Metastatic Pancreatic Carcinoma in the Ovary (tissue), 1 donor: Measurements from ENCODE around the gene SNX12.

DNA sequence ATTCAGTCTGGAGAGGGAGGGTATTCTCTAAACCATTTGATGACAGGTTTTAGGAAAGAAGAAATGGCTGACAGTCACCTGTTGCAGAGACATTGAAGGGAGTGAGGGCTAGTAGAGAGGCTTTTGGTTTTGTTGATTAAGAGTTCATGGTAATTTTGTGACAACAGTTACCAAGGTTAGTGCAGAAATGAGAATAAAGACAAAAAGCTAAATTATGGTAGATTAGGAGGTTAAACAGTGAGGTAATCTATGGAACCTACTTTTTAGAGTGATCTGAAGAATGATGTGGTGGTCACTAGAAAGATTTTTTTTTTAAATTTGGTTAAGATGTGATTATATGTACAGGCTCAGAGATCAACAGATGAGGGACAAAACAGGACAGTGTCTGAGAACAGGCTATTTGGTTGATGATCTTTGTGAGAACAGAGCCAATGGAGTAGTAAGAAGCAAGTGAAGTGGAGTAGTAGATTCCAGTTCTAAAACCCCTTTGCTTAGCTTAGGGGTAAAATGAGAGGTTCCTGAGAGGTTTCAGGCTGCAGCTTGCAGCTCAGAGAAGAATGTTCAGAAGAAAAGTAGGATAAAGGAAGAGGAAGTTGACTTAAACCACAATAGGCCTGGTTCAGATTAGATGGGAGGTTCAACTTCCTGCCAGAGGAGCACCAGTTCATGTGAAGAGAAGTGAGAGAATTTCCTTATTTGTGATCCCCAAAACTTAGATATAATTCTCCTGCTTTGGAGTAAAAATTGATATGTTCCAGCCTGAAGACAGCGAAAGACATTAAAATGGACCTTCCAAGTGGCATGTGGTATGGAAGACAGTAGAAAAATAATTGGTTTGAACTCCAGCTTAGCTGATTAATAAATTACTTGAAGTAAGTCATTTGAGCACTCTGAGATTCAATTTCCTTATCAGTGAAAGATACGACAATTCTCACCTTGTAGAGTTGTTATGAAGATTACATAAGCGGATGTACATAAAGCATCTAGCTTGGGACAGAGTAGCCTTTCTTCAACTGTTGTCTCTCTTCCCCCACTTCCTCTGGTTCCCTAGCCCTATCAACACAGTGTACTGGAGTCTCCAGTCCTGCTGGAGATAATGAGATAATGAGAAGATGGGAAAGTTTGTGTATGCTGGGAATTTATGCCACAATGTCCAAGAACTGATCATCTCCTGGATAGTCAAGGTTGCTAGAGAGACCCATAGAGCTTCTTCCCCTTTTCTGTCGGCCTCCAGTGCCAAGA is 34.4 kb downstream of the VSIG4 start:
- PRO-cap: no peak

DNA sequence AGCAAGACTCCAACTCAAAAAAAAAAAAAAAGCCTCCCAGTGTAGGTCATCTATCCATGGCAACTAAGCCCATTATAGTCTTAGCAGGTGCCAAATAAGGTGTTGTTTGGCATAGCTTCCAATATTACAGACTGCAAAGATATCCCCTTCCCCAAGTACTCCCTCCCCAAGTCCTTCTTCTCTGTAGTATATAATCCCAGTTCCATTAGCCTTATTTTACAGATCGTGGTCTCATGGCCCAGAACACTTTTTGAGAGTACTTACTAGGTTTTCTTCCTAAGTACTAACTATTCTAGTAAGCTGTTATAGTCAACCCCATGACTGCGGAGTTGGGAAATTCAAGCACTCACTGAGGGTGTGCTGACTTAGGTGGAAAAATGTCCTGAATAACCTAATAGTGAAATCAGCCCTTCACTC is 11.9 kb upstream of the VSIG4 start:
- PRO-cap: no peak

DNA sequence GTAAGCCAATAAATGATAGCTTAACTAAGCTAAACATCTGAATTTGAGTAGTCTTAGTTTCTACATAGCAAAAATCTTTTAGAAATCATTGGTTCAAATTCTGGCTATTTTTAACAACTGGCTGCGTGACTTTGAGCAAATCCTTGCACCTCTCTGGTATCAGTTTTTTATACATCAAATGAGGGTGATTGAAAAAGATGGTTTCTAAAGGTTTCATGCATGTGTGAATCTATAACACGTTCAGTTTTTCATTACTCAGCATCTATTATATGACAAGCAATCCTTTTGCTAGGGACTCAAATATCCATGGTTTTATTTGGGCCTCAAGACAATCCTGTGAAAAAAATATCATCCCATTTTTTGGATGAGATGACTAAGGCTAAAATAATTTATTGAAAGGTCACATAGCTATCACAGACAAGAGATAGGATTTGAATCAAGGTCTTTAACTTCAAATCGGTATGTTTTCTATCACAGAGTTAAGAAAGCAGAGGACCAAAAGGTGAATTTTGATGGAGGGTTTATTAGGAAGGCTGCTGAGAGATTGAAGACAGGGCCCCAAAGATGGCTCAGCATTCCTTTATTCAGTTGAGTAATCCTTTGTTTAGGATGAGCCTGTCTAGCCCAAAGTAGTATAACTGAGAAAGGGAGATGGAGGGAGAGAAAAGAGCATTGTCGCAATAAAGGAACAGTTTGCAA is 976 bp downstream of the HEPH start:
- PRO-cap: no peak

DNA sequence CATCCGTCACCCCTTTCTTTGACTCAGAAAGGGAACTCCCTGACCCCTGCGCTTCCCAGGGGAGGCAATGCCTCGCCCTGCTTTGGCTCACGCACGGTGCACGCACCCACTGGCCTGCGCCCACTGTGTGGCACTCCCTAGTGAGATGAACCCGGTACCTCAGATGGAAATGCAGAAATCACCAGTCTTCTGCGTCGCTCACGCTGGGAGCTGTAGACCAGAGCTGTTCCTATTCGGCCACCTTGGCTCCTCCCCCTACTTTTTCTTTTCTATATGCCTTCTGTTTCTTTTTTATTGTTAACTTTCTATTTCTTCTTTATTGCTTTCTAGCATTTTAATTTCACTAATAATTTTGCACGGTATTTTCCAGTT is 291.7 kb upstream of the EDA2R start:
- PRO-cap: no peak

GRCh38 chrX:67546757-67547353 is 3.0 kb downstream of the AR start:
- PRO-cap: no peak

DNA sequence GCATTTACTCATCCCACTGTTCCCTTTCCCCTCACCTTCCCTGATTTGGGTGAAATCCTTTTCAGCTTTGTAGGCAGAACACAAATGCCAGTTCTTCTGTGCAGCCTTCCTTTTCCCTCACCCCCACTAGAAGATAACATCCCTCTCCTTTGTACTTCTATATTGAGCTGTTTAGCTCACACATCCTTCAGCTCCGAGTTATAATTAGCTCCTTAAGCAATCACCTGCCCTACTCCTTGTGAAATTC is 240.9 kb downstream of the AR start:
- PRO-cap: no peak

- PRO-cap: no peak
Observed at GRCh38 chrX:68488872-68489125, 10.1 kb upstream of the YIPF6 start.

- PRO-cap: no peak
Observed at GRCh38 chrX:68533934-68534745, 35.3 kb downstream of the YIPF6 start.

GRCh38 chrX:68696248-68696806 is 48.9 kb downstream of the STARD8 start:
- PRO-cap: no peak

DNA sequence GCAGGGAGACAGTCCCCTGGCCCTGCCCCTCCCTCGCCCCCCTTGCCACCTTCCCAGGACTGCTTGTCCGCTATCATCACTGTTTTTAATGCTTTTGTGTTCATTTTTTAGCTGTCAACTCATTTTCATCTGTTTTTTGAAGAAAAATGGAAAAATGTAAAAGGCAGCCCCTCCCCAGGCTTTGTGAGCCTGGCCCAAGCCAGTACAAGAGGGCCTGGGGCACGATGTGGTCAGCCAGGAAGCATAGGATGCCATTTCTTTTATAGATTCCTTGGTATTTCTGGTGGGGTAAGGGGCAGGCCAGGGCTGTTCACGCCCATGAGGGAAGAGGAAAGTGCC is 12.1 kb downstream of the EFNB1 start:
- PRO-cap: no peak

- PRO-cap: no peak
Observed at GRCh38 chrX:68843060-68843603, 14.3 kb downstream of the EFNB1 start.

GRCh38 chrX:68869421-68869878 is 40.6 kb downstream of the EFNB1 start:
- PRO-cap: no peak

- PRO-cap: no peak
Observed at GRCh38 chrX:69164181-69164927, 899 bp downstream of the PJA1 start.

- PRO-cap: no peak
Observed at GRCh38 chrX:69505787-69506328, 1.7 kb downstream of the NALF2 start.

GRCh38 chrX:69533461-69533962 is 29.4 kb downstream of the NALF2 start:
- PRO-cap: no peak

DNA sequence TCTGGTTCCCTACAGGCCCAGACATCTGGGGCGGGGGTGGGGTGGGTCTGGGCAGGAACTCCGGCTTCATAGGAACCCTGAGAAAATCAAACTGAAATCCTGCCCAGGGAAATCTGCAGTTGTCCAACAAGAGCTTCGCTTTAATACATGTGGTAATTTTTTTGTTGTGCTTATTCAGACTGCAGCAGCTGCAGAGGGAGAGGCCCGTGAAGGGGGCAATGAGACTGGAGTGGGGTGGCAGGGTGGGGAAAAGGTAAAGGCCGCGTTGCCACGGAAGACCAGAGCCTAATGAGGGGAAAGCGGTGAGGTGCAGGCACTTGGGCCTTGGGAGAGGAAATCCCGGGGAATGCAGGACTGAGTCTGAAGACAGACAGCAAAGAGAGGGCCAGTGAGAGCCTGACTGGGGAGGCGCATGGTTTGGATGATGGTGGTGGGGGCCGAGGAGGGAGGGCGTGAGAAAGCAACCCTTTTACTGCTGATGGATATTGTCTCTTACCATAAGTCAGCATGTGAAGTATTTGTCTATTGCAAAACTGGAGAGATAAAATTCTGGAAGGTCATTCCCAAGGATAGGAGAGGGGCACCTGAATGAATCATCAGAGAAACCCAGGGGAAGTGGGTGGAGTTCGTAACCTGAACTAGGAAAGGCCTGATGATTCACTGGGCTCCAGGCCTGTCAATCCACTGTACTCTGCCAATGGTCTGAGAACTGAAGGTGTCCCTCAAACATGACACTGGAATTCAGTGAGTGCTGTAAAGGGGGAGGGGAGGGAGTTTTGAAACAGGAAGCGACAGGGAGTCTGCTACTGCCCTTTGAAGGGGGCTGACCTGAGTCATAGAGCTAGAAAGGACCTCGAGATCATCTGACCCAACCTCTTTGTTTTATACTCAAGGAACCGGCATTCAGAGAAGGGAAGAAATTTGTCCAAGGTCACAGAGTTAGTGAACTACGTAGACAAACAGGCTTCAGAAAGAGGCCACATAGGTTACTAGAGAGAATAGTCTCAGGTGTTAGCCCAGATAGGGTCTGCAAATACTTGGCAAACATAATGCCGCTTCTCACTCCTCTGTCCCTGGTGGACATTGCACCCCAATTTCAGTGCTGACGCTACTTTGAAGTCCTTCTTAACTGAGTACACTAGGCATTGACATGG is 52.1 kb downstream of the NALF2 start:
- PRO-cap: unidirectional peak, plus-strand start at position 756 of the sequence

GRCh38 chrX:70136969-70137634 is 3.9 kb downstream of the IGBP1 start:
- PRO-cap: no peak

DNA sequence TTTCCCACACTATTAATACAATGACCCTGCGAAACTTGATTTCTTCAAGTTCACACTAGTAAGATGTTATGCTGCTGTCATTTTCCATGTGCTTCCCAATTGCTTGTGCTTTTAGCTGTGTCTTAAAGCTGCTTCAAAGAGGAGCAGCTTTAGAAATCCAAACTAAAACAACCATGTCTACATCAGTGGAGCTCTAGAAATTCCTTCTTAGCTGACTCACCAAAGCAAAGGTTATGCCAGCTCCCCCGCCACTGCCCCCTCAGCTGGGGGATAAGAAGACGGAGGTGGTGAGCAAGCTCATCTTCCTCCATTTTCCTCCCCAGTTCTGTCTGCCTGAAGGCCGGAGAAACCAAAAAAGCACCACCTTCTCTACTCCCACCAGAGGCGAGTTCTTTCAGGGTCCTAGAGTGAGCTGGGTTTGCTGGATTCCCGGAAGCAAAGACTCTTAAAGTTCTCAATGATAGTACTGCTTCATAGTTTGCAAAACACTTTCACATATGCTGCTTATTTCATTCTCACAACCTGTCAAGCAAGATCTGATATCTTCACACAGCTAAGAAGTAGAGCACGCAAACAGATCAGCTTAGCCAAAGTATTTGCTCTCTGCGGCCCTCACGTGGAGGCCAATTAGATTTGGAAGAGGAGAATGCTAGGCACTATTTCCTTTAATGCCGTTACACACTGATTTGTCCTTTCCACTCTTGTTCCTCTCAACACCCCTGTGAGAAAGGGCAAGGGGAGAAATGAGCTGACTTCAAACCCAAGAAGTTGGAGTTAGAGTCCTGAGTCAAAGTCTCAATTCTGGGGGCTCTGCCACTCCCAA is 8.5 kb upstream of the DGAT2L6 start:
- PRO-cap: no peak

DNA sequence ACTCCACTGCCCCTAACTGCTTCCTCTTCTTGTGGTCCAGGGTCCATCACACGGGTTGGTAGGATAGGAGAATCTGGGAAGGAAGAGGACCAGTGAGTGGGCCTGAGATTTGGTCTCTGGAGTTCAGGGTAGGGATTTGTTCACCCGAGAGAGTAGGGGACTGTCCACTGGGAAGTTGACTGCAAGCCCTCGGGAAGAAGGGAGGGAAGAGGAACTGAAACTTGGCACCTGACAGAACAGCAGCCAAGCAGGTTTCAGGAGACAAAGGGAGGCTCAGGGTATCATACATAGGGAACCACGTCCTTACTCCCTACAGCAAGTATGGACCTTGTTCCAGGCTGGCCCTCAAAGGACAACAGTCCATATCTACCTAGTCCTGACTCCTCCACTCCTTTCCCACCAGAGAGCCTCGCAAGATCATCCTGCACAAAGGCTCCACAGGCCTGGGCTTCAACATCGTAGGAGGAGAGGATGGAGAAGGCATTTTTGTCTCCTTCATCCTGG is 8.7 kb downstream of the DLG3 start:
- PRO-cap: no peak

DNA sequence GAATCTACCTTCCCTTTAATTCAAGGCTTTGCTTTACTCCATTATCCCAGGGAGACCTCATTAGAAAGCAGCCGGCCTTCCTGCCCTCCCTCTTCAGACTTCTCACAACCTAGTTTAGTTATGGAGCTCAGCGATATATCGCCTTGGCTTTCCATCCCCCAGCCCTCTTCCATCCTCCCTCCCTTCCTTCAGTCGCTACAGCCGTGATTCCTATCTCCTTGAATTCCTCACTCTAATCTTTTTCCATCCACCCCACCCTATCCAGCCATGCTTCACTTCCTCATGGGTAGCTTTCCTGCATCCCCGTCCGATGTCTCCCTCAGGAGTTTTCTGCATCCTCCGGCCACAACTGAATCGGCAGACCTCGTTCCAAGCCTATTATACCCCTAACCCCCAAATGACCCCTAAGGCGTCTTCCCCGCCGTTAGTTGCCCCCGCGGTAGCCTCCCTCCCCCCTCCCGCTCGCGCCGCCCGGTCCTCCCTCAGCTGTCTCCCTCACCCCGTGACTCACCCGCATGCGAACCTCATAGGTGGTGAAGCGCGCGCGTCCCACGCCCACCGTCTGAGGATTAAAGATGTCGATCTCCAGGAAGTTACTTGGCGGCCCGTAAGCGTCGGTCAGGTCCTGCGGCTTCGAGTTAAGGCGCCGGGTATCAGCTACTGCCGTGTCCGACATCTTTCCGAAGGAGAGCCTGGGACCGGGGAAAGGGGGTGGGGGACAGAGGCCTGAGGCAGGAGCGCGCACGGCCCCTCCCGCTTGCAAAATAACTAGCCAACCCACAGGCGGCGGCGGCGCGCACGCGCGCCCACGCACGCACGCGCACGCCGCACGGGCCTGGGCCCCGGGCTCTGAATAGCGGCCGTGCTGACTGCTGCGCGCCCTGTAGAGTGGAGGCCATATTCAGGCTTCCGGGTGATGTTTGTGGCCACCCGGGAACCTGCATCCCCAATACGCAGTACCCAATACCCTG is at the start of gene SNX12:
SNX12 (minus strand) TSS at position 704 of the 971 bp plus-strand sequence.
- PRO-cap: unidirectional peak, minus-strand start at position 504 of the sequence; bidirectional peak, plus-strand start outside the sequence, minus-strand start at position 766 of the sequence